Spleen (tissue), 7 donors: ENCODE data around the gene LRRC72.

- PRO-cap, 4 experiments: no peak in any of the 4 experiments
- RAMPAGE, long total RNA, 4 experiments: no peak in any of the 4 experiments
These were observed 1.1 kb upstream of the NDUFA4 start for GRCh38 chr7:10941010-10941560.

- PRO-cap, 4 experiments: no peak in any of the 4 experiments
- RAMPAGE, long total RNA, 4 experiments: no peak in any of the 4 experiments
These were observed 1.1 kb downstream of the PHF14 start for GRCh38 chr7:10974748-10975191.

DNA sequence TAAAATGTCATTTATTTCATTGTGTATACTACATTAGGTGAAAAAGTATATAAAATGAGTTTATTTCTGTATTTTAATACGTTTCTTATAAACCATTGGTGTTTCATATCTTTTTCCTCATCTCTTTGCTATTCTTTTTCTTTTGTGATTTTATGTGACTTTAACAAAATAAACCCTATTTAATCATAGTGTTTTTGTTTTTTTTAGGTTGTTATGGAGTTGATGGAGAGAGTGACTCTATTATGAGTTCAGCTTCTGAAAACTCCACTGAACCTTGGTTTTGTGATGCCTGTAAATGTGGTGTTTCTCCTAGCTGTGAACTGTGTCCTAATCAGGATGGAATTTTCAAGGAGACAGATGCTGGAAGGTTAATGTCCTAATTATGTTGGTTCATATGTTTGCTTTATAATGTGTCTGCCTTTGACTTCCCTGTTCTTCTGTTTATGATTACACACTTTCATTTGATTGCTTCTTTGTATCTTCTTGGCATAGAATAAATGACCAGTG lies 39.9 kb downstream of the PHF14 start:
- PRO-cap, 4 experiments: no peak in any of the 4 experiments
- RAMPAGE, long total RNA, 4 experiments: no peak in any of the 4 experiments

DNA sequence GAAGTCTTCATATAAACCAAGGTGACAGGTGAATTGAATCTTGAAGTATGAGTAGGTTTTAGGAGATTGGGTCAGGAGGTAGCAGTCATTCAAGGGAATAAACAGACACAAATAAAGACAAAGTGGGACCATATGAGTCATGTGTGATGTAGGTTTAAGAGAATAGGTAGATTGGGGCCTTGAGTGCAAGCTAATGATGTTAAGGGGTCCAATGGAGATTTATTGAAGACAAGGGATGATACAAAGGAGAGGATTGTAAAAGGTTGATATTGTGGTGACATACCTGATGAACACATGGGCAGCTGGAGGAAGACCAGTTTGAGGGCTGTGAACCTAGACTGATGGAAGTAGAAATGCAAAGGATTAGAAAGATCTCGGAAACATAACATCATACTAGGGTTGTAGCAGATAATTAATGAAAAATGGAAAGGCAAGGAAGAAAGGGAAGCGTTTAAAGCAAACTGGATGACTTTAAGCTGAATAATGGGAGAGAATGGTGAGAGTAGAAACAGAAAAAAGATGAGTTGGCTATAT lies 117.2 kb downstream of the PHF14 start:
- PRO-cap, 4 experiments: no peak in any of the 4 experiments
- RAMPAGE, long total RNA, 4 experiments: no peak in any of the 4 experiments

DNA sequence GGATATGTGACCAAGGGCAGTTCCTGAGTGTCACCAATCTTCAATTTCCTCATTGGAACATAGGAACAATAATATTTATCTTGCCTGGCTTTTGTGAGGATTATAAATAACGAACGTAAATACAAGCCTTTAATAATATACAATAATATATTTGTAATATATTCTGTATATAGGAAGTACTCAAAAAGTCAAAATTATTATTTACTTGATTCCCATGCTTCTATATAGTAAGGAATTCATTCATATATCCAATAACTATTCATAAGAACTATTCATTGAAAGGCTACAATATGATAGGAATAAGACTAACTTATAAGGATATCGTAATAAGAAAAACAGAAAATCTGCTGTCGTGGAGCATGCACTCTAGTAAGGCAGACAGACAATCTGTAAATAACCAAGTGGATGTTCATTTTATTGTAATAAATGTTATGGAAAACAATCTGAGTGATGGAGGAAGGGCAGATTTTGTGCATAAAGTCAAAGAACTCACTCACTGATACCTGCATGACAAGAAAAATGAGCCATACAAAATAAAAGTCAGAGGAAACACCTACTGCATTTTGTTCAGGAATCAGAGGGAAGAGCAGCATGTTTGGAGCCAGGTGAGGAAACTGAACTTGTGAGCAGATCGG lies 178.8 kb downstream of the PHF14 start:
- PRO-cap, 4 experiments: no peak in any of the 4 experiments
- RAMPAGE, long total RNA, 4 experiments: start-site peak on the plus strand in 1 of 4 experiments, centred at position 368 of the sequence, 10 reads per replicate

DNA sequence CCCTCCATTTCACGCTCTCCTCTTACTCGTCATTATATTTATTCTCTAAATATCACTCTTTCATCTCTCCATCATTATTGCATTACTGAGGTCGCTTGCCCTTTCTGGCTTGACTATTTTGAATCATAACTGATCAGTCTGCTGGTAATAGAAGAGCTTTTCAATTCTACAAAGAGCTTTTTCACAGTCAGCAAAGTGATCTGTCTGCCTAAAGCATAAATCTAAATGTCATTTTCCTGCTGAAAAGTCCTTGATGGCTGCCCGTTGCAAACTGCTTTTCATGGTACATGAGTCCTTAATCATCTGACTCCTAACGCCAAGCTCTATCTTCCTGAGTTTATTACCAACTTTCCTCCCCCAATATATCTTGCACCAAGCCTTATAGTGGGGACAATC lies 39.9 kb downstream of the THSD7A start:
- PRO-cap, 4 experiments: no peak in any of the 4 experiments
- RAMPAGE, long total RNA, 4 experiments: no peak in any of the 4 experiments

DNA sequence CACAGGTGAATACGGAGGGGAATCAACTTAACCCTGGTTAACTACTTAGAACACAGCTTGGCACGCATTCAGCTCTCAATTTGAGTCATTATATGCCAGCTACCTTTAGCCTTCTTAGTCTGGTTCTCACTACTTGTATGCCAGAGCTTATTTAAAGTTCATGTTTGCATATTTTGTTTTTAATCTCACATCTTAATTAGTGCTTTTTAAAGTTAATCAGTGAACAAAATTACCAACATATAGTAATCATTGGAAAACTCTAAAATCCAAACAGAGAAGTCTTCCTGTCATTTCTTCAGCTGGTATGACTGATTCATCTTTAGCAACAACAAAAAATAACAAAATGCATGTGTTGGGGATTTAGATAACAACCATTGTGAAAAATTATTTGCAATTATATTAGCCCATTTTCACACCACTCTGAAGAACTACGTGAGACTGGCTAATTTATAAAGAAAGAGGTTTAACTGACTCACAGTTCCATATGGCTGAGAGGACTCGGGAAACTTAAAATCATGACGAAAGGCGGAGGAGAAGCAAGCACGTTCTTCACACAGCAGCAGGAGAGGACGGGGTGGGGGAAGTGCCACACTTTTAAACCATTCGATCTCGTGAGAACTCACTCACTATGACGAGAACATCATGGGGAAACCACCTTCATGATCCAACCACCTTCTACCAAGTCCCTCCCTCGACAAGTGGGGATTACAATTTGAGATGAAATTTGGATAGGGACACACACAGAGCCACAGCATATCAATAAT lies 80.5 kb downstream of the VWDE start:
- PRO-cap, 4 experiments: no peak in any of the 4 experiments
- RAMPAGE, long total RNA, 4 experiments: no peak in any of the 4 experiments

- PRO-cap, 4 experiments: no peak in any of the 4 experiments
- RAMPAGE, long total RNA, 4 experiments: no peak in any of the 4 experiments
These were observed 244.0 kb downstream of the ARL4A start for GRCh38 chr7:12931413-12931816.

GRCh38 chr7:13017215-13017930 lies 329.9 kb downstream of the ARL4A start:
- PRO-cap, 4 experiments: no peak in any of the 4 experiments
- RAMPAGE, long total RNA, 4 experiments: no peak in any of the 4 experiments

DNA sequence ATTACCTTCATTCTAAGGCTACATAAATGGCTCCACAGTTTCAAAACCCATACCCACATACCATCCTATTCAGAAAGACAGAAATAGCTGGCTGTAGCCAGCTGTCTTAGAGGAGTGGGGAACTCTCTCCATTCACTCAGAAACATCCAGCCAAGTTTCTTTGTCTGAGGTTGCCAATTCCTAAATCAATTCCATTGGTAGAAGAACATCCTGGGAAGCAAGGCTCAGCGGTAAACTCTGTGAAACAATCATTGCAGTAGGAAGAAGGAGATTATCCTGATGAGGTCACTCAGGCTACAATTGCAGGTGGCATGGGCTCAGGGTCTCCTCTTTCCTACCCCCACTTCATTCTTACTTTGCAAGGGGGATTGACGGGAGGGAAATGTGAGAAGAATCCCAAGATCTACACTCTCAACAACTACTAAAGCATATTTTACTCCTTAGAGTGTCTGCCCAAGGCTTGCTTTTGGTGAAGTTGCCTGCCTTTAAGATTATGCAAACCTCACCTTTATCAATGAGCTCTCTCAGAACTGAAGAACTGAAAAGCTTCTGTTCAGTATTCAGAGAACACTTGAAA lies 153.9 kb downstream of the ETV1 start:
- PRO-cap, 4 experiments: no peak in any of the 4 experiments
- RAMPAGE, long total RNA, 4 experiments: no peak in any of the 4 experiments

- PRO-cap, 4 experiments: peak in 4 of 4 experiments; most common plus-strand start chr7:13990595 (in 2); most common minus-strand start chr7:13990792 (in 2)
- RAMPAGE, long total RNA, 4 experiments: no peak in any of the 4 experiments
These were observed 969 bp upstream of the ETV1 start for GRCh38 chr7:13990261-13991008.

DNA sequence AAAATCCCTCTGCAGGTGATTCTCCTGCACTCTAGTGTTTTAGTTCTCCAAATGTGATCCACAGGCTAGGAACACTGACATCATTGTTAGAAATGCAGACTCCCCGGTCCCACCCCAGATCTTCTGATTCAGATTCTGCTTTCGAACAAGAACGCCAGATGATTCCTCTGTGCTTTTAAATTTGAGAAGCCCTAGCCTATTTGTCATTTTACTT lies 165.4 kb upstream of the ETV1 start:
- PRO-cap, 4 experiments: peak in 2 of 4 experiments; most common minus-strand start position 109 of the sequence (in 2)
- RAMPAGE, long total RNA, 4 experiments: no peak in any of the 4 experiments

DNA sequence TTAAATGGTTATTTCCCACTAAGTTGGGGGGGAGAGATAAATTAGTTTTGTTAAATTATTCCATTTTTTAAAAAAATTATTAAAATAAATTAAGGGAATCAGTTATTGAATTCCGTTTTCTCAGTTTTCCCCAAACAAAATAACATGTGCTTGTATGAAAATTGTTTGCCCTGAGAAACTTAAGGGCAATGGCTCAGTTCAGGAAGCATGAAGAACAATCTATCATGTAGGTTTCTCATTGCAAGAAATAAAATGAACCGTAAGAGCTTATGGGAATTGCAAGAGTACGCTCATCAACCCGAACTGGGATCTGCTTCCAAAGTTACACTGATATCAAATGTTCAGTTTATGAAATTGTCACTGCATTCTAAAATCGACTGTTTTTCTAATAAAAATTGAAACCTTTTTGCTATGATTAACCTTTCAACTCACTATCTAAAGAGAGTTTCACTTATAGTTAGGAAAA lies 2.5 kb downstream of the MEOX2 start:
- PRO-cap, 4 experiments: no peak in any of the 4 experiments
- RAMPAGE, long total RNA, 4 experiments: no peak in any of the 4 experiments

- PRO-cap, 4 experiments: no peak in any of the 4 experiments
- RAMPAGE, long total RNA, 4 experiments: no peak in any of the 4 experiments
These were observed 1.5 kb upstream of the MEOX2 start for GRCh38 chr7:15687632-15688775.

GRCh38 chr7:15780281-15780844 lies 93.9 kb upstream of the MEOX2 start:
- PRO-cap, 4 experiments: no peak in any of the 4 experiments
- RAMPAGE, long total RNA, 4 experiments: no peak in any of the 4 experiments

DNA sequence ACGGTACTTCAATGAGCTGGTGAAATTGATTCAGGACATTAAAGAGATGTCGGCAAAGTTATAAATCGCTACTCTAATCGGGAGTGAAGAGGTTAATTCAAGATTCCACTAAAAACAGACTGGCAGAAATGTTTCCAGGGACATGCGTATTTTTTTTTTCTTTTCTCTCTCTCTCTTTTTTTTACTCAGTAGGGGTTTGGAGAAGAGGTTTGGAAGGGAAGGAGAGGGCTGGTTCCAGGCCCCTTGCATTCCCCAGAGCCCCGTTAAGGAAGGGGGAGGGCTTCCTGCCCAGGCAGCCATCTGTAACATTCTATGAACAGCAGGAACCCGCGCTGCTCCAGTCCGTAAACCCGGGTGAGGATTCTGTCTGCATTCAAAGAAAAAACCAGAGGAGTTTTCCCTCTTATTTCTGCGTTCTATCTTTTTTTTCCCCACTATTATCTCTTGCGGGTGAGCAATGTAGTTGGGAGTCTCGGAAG lies 152.8 kb upstream of the MEOX2 start:
- PRO-cap, 4 experiments: peak in 1 of 4 experiments; most common plus-strand start position 308 of the sequence (in 1)
- RAMPAGE, long total RNA, 4 experiments: no peak in any of the 4 experiments

DNA sequence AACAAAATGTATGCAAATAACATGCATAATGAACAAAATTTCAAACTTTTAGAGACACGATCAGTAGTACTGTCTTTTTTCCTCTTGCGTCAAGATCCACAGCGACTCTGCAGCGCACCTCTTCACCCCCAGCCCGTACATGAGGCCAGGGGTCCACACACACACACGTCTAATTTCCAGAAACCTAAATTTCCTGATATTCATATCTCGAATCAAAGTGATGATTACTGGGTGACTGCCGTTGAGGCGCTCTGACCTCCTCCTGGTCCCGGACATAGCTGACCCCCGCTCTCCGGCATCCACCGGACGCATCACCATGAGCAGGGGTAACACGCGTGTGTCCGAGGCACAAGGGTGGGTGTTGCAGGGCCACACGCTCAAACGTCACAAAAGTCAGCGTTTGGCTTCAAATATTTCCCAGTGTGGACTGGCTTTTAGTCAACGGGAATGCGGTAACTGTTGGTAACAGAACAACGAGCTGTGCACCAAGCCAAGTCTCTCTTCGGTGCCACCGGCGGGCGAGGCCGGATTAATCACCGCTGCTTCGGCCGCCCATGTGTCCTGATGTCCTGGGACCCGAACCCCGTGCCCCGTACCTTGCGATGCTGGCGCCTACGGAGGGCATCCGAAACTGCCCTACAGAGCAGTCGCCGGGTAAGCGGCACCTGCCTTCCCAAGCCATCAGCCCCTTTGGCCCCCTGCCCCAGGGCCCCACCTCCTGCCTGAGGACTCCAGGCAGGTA lies at the start of gene LRRC72:
LRRC72 (plus strand) TSS at position 437 of the 742 bp plus-strand sequence.
- PRO-cap, 4 experiments: no peak in any of the 4 experiments
- RAMPAGE, long total RNA, 4 experiments: no peak in any of the 4 experiments

GRCh38 chr7:16667879-16668546 lies 22.0 kb downstream of the BZW2 start:
- PRO-cap, 4 experiments: no peak in any of the 4 experiments
- RAMPAGE, long total RNA, 4 experiments: no peak in any of the 4 experiments

- PRO-cap, 4 experiments: no peak in any of the 4 experiments
- RAMPAGE, long total RNA, 4 experiments: no peak in any of the 4 experiments
These were observed 11.9 kb downstream of the TSPAN13 start for GRCh38 chr7:16765230-16765984.

GRCh38 chr7:16833160-16833808 lies 28.5 kb upstream of the AGR2 start:
- PRO-cap, 4 experiments: no peak in any of the 4 experiments
- RAMPAGE, long total RNA, 4 experiments: no peak in any of the 4 experiments